Suprapubic skin (tissue), 4 donors: ENCODE data around the gene NRAP.

GRCh38 chr10:112445649-112446645 is 767 bp downstream of the ZDHHC6 start:
- PRO-cap = no peak
- RAMPAGE, long total RNA, 4 experiments = no peak in any of the 4 experiments

- PRO-cap = no peak
- RAMPAGE, long total RNA, 4 experiments = no peak in any of the 4 experiments
Observed at GRCh38 chr10:112678379-112679025, 231.5 kb downstream of the VTI1A start.

DNA sequence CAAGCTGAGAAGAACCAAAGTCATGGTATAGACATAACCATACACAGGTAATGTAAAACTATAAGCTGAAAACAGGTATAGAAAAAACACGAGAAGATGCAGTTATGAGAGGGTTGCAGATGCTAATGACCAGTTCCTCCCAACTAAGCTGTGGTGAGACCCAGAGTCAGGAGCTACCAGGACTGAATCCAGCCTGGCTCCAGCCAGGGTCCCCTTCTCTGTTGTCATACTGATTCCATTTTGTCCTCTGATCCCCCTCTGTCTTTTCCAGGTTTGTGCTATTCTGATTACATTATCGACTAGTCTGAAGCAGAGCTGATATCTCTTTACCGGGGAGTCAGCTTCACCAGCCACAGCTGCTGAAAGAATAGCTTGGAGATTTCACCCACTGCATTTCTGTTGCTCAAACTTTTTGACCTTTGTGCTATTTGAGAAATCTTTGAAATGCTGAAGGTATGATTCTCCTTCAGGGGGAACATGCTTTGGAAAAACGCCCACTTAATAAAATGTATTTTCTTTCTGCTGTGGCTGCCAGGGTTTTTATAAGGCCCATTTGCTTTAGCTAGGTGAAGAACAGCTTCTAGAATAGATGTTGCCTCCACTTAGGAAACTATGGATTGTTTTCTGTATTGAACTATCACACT is 197.8 kb upstream of the TCF7L2 start:
- PRO-cap = no peak
- RAMPAGE, long total RNA, 4 experiments = no peak in any of the 4 experiments

DNA sequence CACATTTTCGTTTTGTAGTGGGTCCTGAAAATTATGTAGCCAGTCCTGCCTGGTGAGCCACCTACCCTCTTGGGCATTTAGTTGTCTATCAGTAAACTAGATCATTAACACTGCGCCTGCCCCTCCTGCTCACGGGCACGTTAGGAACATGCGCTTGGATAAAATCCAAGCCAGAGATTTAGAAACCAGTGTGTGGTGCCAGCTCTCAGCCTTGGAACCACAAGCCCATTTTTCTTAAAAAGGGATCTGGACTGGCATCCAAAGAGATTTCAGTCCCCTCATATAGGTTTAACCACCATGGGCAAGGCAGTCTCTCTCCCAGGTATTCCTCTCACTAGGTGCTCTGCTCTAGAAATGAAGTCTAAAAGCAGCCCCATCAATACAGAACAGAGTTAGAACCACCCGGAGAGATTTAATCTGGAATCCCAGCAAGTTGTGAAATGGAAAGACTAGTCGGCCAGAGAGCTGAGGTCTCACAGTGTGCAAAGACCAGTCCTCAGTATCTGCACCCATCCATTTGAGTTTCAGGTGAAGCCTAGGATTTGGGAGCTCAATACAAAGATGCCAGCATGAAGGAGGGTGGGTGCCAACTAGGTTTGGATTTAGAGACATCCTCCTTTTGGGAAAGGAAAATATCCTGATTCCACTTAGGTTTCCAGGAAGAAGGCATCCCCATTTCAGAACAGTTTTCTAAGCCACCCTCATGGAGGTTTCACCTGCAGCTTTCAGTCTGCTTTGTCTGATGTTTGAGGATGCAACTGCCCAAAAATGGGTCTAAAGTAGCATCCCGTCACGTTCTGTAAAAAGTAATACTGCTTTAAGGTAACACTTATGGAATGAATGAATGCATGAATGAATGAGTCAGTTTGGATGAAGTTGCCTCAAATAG is 123.7 kb upstream of the TCF7L2 start:
- PRO-cap = no peak
- RAMPAGE, long total RNA, 4 experiments = no peak in any of the 4 experiments

DNA sequence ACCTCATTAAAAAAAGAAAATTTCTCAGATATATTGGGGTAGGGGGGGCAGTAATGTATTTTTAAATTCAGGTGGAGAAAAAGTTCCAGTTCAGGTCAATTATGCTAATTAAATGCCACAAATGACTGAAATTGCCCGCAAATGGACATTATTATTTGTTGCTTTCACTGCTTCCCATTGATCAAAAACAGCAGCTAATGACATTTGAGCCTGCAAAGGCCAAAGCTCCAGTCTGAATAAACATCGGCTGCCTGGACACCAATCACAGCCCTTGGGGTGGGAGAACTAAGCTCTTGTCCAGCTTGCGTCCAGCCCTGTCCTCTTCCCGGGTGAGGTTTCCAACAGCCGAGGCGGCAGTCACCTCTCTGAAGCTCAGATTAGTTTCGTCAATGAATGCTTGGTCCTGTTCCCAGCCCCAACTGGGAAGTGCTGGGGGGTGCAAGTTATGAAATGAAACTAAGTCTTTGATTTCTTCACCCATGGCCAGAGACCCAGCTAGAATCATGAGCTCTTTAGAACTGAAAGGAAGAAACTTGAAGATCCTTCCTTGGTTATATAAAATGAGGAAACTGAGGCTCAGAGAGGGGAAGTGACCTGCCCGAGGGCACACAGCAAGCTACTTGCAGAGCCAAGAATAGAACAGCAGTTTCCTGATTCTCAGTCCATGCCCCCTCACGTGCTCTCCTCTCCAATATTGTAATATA is 114.1 kb upstream of the TCF7L2 start:
- PRO-cap = no peak
- RAMPAGE, long total RNA, 4 experiments = no peak in any of the 4 experiments

DNA sequence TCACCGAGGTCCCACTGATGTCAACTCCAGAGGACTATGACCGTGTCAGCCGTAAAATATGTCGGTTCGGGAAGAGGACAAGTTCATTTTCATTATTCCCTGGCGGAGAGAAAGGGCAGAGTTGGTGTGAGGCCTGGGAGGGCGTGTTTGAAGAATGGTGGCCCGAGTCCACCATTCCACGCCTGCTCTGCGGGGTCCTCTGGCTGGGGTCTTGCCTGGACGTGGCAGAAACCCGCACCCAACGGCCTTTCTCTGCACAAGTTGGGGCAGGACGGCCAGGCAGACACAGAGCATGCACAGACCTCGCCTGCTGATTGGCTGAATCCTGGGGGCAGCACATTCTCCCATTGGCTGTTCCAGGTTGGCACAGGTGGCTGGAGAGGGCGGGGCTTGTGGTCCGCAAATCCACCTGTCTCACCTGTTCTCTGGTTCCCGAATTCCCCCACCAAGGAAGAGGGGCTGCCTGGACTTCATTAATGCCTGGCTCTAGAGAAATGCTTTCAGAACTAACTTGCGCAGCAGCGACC is 105.0 kb upstream of the TCF7L2 start:
- PRO-cap = no peak
- RAMPAGE, long total RNA, 4 experiments = no peak in any of the 4 experiments

- PRO-cap = no peak
- RAMPAGE, long total RNA, 4 experiments = no peak in any of the 4 experiments
Observed at GRCh38 chr10:112880883-112881563, 69.0 kb upstream of the TCF7L2 start.

GRCh38 chr10:112949054-112949442 is 999 bp upstream of the TCF7L2 start:
- PRO-cap = no peak
- RAMPAGE, long total RNA, 4 experiments = no peak in any of the 4 experiments

DNA sequence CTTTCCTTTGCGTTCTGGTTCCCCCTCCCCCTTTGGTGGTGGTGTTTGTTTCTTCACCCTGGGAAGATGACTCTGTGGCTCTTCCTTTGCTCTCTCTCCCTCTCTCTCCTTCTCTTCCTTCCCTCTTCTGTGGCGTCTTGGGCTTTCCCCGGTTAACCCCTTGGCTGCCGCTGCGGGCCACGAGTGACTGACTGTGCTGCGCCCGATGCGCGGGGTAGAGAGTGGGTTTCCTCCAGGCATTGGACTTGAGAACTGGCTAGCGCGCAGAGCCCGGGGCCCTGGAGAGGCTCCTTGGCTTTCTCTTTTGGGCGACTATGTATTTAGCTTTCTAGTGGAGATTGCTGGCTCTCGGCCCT is 1.8 kb downstream of the TCF7L2 start:
- PRO-cap = bidirectional peak, plus-strand start at position 66 of the sequence, minus-strand start outside the sequence; bidirectional peak, plus-strand start at position 186 of the sequence, minus-strand start at position 129 of the sequence
- RAMPAGE, long total RNA, 4 experiments = no peak in any of the 4 experiments

- PRO-cap = no peak
- RAMPAGE, long total RNA, 4 experiments = start-site peak on the plus strand in 1 of 4 experiments, at chr10:113045368-113045461 at its widest, 9 reads per replicate
Observed at GRCh38 chr10:113045078-113045693, 95.1 kb downstream of the TCF7L2 start.

DNA sequence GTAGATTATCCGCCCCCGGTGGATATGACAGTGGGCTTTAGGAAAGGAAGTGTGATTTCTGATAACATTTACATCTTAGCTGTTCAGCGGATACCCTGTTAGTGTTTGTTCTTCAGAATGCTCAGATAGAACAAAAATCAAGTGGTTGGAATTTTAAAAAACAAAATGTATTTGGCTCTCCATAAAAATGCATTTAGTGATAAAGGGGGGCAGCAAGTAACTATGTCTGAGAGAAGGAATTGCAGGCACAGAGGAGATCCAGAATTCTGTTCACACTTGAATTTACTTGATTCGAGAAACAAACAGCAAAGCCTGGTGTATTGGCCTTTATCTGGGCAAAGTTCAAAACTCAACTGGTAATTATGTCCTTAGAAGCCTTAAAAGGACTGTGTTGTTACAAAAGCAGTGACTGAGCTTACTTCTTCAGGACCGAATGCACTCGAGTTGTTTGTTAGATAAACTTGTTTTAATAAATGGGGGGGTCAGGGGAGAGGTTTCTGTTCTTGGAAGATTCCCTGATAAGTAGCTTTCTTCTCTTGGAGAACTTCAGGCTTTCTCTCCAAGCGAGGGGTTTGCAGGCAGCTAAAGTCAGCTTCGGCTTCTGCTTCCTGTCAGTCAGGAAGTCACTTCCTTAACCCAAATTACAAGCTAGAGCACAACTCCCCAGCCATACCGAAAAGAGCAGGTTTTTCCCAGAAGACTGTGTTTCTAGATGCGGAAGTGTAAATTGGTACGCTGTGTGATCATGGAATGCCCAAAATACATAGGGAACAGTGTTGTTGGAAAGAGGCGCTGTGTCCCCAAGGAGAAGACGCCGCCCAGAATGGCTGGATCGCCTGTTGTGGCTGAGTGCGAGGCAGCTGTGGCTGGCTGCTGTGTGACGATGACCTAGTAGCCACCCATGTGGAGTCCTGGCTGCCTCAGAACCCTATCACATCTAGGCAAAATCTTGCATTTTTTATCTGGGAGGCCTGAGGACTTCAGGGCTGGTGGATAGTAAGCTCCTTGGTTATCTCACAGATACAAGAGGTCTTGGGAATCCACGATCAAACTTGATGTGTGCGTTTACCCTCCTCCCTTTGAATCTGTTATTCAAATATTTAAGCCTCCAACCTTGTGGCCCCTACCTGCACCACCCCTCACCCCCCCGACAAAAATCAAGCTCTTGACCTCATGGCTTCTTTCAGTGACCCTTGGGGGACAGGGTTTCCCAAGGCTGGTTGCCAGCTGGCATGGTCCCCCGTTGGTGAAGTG is 110.4 kb downstream of the TCF7L2 start:
- PRO-cap = no peak
- RAMPAGE, long total RNA, 4 experiments = no peak in any of the 4 experiments

DNA sequence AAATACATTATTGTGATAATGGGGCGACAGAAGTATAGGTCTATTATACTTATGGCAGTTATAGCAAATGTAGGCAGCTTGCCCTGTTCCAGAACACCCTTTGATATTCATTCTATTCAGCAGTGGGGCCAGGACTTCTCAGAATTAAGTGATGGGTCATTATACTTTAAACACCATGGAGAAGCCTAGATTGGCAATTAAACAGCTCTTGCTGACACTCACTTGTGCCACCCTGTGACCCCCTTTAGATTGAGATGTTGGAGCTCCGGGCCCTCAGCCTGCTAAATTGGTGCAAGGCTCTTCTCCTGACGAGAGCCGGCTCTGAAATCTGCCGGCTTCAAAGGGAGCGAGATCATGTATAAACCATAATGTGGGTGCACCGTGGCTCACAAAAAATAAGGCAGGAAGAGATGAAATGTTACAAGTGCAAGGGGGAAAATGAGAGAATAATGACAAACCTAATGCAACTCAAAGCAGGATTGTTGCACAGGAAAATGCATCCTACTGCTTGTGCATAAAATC is 198.0 kb downstream of the TCF7L2 start:
- PRO-cap = no peak
- RAMPAGE, long total RNA, 4 experiments = no peak in any of the 4 experiments

GRCh38 chr10:113151510-113152143 is 201.6 kb downstream of the TCF7L2 start:
- PRO-cap = no peak
- RAMPAGE, long total RNA, 4 experiments = no peak in any of the 4 experiments

GRCh38 chr10:113273335-113274449 is 279.2 kb upstream of the HABP2 start:
- PRO-cap = no peak
- RAMPAGE, long total RNA, 4 experiments = no peak in any of the 4 experiments

DNA sequence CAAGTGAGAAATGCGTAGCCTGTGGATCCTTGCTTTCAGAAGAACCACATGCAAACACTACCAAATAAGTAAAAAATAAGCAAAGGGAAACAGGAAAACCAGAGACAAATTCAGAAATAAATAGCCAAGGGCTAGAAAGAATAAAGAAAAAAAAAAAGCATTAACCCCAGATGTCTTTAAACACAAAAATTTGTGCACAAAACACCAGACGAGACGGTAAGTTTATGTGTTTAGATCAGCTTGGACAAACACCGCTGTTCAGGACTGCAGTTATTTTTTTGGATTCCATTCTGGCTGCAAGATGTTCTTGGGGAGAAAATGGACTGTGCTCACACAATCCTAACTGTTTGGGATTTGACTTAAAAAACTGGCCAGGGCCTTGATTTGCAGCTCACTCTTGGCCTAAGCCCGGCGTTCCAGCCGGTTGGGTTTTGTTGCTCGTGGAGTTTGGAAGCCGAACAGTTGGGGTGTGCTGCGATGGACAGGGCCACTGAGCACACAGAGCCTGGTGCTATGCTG is 168.0 kb upstream of the HABP2 start:
- PRO-cap = no peak
- RAMPAGE, long total RNA, 4 experiments = no peak in any of the 4 experiments

- PRO-cap = no peak
- RAMPAGE, long total RNA, 4 experiments = no peak in any of the 4 experiments
Observed at GRCh38 chr10:113663789-113664486, at the start of gene NRAP. Gene NRAP (minus strand): TSS chr10:113664041.

DNA sequence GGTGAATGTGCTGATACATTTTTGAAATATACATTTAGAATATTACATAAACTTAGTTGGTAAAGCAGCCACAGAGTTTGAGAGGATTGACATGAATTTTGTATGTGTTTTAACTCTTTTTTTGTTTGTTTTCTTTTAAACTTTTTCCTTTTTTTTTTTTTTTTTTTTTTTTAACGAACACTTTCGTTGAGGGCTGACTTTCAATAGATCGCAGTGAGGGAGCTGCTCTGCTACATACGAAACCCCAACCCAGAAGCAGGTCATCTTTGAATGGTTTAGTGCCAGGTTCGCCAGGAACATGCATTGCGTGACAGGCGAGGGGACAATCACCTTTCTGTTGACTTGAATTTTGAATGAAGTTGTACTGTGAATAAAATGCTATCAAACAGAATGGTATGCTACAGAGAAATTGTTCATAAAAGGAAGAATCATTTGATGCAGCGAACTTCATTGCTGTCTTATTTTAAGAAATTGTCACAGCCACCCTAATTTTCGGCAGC is 23.8 kb downstream of the CASP7 start:
- PRO-cap = no peak
- RAMPAGE, long total RNA, 4 experiments = no peak in any of the 4 experiments

- PRO-cap = no peak
- RAMPAGE, long total RNA, 4 experiments = no peak in any of the 4 experiments
Observed at GRCh38 chr10:113704731-113705289, 25.1 kb downstream of the CASP7 start.

DNA sequence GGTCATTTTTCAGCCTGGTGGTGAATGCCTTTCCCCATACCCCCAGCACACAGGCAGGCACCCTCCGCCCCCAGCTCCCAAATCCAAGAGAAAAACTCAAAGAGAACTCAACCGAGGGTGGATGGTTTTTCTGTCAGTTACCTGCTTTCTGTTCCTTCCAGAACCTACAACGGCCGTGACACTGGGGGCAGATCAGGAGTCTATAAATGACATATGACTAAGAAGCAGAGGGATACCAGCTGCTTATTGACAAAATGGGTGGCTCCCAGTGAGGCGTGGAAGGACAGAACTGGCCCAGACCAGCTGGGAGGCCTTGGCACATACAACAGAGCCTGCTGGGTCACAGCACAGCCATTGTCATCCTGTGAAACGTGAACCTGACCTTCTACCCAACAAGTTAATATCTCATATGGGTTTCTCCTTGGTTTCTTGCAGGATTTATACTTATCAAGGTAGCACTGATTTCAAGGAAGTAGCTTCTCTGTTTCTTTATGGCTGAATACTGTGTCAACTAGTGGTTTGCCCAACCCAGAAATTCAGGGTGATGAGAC is 84.3 kb upstream of the ADRB1 start:
- PRO-cap = no peak
- RAMPAGE, long total RNA, 4 experiments = no peak in any of the 4 experiments

DNA sequence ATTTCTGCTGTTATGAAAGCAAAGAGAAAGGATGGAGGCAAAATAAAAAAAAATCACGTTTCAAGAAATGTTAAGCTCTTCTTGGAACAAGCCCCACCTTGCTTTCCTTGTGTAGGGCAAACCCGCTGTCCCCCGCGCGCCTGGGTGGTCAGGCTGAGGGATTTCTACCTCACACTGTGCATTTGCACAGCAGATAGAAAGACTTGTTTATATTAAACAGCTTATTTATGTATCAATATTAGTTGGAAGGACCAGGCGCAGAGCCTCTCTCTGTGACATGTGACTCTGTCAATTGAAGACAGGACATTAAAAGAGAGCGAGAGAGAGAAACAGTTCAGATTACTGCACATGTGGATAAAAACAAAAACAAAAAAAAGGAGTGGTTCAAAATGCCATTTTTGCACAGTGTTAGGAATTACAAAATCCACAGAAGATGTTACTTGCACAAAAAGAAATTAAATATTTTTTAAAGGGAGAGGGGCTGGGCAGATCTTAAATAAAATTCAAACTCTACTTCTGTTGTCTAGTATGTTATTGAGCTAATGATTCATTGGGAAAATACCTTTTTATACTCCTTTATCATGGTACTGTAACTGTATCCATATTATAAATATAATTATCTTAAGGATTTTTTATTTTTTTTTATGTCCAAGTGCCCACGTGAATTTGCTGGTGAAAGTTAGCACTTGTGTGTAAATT is 2.6 kb downstream of the ADRB1 start:
- PRO-cap = no peak
- RAMPAGE, long total RNA, 4 experiments = no peak in any of the 4 experiments